ENCODE data around the genes CCDC142, REG1A and KCMF1.

GRCh38 chr2:74482274-74483150, at the start of gene CCDC142:
CCDC142 (minus strand) TSS chr2:74482998.
- PRO-cap = bidirectional peak, plus-strand start at chr2:74482705, minus-strand start at chr2:74482627; bidirectional peak, plus-strand start at chr2:74483089, minus-strand start at chr2:74482923

- PRO-cap = no peak
Observed at GRCh38 chr2:74553556-74553867, 230 bp downstream of the LOXL3 start.

- PRO-cap = bidirectional peak, plus-strand start at chr2:74555190, minus-strand start at chr2:74555102; unidirectional peak, minus-strand start at chr2:74555284; unidirectional peak, minus-strand start at chr2:74555421; bidirectional peak, plus-strand start at chr2:74555784, minus-strand start at chr2:74555702
Observed at GRCh38 chr2:74554931-74555998, 745 bp downstream of the DOK1 start.

DNA sequence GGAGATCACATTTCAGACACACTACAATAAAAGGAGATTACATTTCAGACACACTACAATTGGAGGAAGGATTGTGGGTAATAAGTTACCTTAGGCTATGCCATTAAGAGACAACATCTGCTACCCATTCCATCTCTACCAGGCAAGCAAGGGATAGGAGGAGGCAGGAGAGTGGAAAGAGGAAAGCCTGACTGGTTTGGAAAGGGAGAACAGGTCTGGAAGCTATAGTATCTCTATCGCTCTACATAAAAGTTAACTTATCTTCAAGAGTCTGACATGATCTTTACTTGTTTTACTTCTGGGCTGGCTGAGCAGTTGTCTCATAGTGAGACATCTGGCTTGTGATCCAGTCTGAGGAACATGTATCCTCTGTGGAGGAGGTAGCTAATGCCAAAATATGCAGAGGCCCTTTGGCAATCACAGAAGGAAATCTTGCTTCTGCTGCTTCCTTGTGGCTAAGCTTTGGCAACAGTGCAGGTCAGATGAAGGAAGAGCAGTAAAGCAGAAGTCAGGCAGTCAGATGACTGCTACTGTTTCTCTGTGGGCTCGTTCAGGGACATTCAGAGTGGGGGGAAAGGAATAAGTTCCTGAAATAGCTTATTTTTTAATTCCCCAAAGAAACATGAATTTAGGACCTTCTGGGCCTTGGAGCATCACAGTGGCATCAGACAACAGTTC, 22.2 kb downstream of the DOK1 start:
- PRO-cap = no peak

DNA sequence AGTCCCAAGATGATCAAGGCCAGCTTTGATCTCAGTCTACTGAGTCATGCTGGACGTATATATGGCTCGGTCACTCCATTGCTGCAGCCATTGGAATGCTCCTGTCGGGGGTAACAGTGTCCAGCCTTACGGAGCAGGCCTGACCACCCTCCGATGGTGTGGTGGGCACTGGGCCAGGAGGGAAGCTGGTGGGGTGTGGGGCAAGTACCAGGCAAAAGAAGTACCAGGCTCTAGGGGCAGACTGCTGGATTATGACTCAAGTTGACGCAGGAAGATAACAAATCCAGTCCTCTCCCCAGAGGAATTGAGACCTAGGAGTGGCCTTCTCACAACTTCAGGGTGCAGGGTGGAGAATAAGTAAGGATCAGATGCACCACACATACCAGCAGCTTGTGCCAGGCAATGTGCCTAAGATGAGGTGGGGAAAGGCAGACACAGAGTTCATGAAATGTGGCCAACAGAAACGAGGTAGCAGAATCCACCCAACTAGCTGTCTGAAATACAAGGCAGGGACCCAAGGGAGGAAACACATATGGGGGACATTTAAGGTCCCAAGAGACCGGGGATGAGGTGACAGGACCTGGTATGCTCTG, 37.9 kb downstream of the SEMA4F start:
- PRO-cap = no peak

DNA sequence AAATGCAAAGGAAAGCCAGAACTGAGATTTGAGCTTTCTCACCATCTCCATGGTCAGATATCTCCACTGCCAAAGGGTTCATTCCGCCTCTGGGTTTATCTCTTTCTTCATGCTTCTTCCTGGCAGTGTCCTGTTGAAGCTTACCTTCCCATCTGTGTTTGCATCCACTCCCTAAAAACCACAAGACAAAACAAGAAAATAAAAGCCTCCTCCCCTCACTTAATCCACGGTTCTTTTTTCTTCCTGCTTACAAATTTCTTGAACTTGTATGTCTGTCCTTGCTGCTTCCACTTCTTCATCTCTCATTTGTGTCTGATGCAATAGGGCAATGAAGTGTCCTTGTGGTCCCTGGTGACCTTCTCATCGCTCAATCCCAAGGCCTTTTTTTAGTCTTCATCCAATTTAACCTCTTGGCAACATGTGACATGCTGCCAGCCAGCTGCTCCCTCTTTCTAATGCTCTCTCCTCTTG, 87.5 kb downstream of the SEMA4F start:
- PRO-cap = no peak

DNA sequence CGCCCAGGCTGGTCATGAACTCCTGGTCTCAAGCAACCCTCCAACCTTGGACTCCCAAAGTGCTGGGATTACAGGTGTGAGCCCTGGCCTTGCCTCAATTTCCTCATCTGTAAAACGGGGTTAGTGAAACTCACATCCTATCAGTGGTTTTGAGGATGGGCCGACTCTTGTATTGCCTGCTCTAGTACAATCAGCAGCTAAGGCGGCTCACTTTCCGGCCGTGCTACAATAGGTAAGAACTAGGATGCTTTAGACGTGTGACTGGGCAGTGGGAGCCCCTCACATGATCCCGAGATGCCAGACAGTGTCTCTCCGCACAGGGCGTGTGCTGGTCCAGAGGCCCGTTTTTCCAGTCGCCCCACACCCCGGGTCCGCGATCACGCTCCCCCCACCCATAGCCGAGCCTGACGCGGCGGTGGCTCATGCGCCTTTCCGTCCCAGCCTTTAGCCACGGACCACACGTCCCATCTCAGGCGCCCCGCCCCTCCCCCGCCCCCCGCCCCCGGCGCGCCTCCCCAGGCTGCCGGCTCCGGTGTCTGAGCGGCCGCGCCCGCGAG, 409 bp upstream of the HK2 start:
- PRO-cap = no peak

- PRO-cap = no peak
Observed at GRCh38 chr2:74867591-74868689, 34.0 kb downstream of the HK2 start.

DNA sequence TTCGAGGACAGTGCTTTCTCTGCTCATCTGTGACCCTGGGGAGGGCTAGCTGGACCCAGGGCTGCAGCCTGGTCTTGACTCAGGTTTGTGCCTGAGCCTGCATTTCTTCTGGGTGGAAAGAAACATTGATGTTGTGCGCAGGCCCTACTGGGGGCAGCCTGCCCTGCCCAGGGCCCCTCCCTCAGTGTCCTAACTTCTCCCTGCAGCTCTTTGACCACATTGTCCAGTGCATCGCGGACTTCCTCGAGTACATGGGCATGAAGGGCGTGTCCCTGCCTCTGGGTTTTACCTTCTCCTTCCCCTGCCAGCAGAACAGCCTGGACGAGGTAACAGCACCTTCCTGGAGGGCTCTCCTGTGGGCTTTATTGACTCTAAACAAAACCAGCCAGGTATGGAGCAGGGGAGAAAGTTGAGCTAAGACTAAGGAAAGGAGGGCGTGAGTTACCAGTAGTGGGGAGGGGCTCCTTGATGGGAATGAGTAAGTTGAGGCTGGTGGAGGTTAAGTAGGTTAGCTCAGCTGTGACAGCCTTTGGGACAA, 48.1 kb downstream of the HK2 start:
- PRO-cap = no peak

- PRO-cap = no peak
Observed at GRCh38 chr2:74892128-74892683, 58.3 kb downstream of the HK2 start.

DNA sequence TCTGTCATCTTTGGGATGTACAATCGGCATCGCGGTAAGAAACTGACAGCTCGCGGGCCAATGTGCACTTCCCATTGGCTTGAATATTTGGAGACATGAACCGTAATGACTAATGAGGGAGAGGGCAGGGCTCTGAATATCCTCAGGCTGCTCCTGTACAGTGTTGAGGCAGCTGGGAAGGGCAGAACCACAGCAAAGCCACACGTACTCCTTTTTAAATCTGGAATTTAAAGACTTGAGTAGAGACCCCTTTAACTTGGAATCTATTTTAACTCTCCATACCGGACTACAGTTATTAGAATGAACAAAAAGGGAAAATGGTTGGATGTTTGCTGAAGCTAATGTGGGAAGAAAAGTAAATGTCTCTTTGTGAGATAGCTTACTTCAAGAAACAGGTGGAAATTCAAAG, 90.2 kb downstream of the TACR1 start:
- PRO-cap = no peak

DNA sequence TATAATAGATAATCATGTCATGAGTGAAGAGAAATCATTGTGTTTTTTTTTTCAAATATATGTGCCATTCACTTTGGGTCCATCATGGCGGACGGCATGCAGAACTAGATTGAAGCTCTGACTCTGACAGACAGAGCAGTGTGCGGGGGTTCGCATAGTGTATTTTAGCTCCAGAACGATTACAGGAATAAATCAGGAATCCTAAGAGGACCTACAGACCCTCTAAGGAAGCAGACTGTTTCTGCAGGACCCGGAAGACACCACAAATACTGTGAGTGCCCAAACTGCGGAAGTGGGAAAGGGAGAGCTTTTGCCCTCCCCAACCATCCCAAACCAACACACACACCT, 484.4 kb upstream of the REG3G start:
- PRO-cap = no peak

DNA sequence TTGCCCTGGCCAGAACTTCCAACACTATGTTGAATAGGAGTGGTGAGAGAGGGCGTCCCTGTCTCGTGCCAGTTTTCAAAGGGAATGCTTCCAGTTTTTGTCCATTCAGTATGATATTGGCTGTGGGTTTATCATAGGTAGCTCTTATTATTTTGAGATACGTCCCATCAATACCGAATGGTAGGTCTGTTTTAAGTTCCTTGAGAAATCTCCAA, 403.9 kb upstream of the REG3G start:
- PRO-cap = no peak

GRCh38 chr2:79120388-79120787, at the start of gene REG1A:
REG1A (plus strand) TSS chr2:79120488.
- PRO-cap = no peak

GRCh38 chr2:80302924-80304109, 1.2 kb downstream of the LRRTM1 start:
- PRO-cap = no peak

DNA sequence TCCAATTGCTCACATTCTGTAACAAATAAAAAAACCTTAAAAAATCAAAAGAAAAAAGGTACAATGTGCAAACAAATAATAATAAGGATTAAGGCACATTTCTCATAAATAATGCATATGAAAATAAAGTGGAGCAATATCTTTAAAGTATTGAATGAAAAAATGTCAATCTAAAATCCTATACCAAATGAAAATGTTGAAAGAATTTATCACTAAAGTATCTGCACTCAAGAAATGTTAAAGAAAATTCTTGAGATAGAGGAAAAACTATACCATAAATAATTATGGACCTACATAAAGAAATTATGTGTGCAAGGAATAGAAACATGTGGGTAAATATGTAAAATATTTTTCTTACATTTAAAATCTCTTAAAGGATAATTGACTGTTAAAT, 711.2 kb upstream of the LRRTM1 start:
- PRO-cap = no peak

- PRO-cap = no peak
Observed at GRCh38 chr2:81466702-81467817, 1162.5 kb upstream of the LRRTM1 start.

GRCh38 chr2:84839939-84840882, 40.7 kb downstream of the TRABD2A start:
- PRO-cap = no peak

- PRO-cap = no peak
Observed at GRCh38 chr2:84962888-84963331, 8.1 kb upstream of the KCMF1 start.

- PRO-cap = bidirectional peak, plus-strand start at chr2:84970857, minus-strand start at chr2:84970681; bidirectional peak, plus-strand start at chr2:84971348, minus-strand start at chr2:84970956
Observed at GRCh38 chr2:84970255-84971315, at the start of gene KCMF1. KCMF1 (plus strand) TSS chr2:84971161.

All from sternocleidomastoid (tissue), 1 donor.